Mesenchymal stem cell of the bone marrow (primary cell): ENCODE data around the genes NUP62CL and COL4A6.

GRCh38 chrX:106998968-106999925 is 765 bp downstream of the MORC4 start:
- CAGE, long polyA plus RNA, result no peak

- CAGE, long polyA plus RNA, result no peak
Measured at GRCh38 chrX:107206195-107206821, at the start of gene NUP62CL. Gene NUP62CL, minus strand, starts transcription at chrX:107206433.

- CAGE, long polyA plus RNA, result no peak
Measured at GRCh38 chrX:107328793-107329135, 120.7 kb upstream of the FRMPD3 start.

GRCh38 chrX:107364198-107364748 is 85.2 kb upstream of the FRMPD3 start:
- CAGE, long polyA plus RNA, result no peak

GRCh38 chrX:107628682-107629562 is 612 bp downstream of the PRPS1 start:
- CAGE, long polyA plus RNA, result no peak

GRCh38 chrX:107673041-107673883 is 45.0 kb downstream of the PRPS1 start:
- CAGE, long polyA plus RNA, result no peak

DNA sequence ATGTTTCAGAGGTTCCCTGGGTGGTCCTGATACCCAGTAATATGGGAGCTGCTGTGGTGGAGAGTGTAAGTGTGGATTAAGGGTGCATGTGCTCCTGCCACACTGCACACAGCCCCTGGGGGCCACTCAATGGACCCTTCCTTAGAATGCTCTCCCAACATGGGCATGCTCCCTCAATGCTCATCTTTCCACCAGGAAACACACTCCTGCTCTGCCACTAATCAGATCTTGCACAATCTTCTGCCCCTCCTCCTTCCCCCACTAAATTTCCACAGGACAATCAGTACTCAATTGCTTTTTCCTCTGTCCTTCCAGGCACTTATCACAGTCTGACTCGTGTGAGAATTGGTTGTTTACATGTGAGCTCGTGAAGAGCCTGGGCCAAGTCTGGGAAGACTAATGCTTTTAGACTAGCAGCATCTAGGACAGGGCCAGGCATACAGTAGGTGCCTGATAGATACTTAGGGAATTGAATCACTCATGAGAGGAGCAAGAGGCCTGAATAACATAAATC is 54.8 kb downstream of the PRPS1 start:
- CAGE, long polyA plus RNA, result no peak

- CAGE, long polyA plus RNA, result no peak
Measured at GRCh38 chrX:107710347-107711682, 64.8 kb downstream of the TSC22D3 start.

GRCh38 chrX:107716143-107716642 is 59.4 kb downstream of the TSC22D3 start:
- CAGE, long polyA plus RNA, result no peak

GRCh38 chrX:107729237-107730084 is 46.1 kb downstream of the TSC22D3 start:
- CAGE, long polyA plus RNA, result no peak

DNA sequence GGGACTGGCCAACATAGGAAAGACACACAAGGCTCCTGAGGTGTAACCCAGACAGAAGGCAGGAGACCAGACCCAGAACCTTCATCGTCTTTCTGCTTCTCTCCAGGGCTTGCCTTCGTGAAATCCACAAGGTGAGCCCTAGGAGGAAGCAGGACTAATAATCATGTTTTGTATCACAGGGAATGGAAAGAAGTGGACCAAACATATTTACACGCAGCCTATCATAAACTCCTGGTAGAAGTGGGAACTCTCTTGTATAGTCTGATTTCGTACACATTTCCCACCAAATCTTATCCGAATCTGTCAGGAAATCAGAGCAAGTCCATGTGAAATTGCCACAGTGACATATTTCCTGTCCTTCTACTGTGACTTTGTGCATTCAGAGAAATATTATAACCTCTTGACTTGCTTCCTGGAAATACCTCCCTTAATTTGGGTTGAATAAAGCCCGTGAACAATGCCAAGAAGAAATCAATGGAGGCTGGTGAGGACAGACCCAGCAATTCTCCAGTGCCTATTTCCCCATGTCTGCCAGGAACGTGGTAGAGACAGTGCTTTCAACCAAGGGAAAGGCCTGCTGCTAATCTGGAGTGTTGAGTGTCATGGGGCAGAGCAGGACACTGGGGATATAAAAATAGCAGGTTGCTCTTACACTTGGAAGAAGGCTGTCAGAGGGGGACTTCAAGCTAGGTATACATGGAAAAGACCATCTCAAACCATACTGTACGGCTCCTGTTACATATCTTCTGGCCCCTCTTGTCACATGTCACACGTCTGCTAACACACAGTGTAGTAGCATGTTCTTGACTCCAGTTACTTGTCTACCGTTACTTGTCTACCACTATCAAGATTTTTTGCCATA is 20.0 kb downstream of the TSC22D3 start:
- CAGE, long polyA plus RNA, result no peak

DNA sequence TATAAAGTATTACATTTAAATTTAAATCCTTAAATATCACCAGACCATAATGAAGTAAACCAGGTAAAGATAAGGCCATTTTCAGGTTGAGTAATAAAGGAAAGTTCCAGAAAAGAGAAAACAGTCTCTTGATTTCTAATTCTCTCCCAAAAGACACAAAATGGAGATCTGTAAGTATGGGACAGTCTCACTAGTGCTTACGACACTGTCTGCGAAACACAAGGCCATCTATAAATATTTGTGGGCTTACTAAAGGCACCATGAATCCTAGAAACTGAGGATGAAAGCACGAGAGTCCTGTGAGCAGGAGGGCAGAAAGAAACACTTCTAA is 943 bp downstream of the PSMD10 start:
- CAGE, long polyA plus RNA, result no peak

DNA sequence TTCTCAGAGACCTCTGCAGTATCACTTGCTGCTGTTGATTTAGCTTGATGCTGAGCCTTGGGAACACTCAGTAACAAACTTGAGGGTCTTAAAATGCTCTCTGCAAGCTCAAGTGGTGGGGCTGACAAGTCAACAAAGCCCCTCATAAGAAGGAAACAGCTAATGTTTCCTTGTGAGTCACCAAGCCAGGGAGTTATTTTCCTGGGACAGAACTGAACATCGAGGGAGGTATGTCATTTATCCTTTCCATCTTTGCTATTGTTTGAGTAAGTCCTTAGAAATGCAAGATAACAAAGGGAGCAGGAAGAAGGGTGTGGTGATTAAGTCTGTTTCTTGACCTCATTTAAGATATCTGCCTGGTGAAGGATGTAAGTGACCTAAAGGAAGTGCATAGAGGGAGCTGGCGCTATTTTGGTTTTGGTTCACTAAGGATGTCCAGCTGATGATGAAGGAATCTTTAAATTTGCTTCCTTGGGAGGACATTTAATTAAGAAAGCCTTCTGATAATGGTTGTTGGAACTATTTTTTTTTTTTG is 39.9 kb downstream of the ATG4A start:
- CAGE, long polyA plus RNA, result no peak

DNA sequence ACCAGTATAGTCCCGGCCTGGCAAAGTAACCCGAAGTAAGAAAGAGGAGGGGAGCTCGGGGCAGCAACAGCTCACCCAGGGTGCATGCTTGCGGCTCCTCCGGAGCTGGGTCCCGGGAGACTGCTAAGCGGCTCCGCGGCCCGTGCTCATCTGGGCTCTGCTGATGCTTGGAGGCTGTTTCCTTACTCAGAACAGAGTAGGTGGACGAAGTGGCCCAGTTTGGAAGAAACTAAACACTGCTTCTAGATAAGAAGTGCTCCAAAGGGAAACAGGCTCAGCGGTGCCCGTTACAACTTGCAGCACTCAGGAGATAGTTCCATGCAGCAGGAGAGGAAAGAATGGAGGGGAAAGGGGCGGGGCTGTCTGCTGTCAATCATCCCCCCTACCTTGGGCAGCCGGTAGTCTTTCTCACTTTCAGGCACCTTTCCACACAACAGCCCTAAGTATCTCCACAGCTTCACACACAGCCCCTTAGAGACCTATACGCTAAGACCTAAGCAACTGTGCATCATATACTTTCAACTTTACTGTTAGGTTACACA is at the start of gene COL4A6:
Gene COL4A6, minus strand, starts transcription at position 312 of the 542 bp plus-strand sequence.
- CAGE, long polyA plus RNA, result no peak

- CAGE, long polyA plus RNA, result no peak
Measured at GRCh38 chrX:108625901-108626123, 110.6 kb downstream of the IRS4 start.

DNA sequence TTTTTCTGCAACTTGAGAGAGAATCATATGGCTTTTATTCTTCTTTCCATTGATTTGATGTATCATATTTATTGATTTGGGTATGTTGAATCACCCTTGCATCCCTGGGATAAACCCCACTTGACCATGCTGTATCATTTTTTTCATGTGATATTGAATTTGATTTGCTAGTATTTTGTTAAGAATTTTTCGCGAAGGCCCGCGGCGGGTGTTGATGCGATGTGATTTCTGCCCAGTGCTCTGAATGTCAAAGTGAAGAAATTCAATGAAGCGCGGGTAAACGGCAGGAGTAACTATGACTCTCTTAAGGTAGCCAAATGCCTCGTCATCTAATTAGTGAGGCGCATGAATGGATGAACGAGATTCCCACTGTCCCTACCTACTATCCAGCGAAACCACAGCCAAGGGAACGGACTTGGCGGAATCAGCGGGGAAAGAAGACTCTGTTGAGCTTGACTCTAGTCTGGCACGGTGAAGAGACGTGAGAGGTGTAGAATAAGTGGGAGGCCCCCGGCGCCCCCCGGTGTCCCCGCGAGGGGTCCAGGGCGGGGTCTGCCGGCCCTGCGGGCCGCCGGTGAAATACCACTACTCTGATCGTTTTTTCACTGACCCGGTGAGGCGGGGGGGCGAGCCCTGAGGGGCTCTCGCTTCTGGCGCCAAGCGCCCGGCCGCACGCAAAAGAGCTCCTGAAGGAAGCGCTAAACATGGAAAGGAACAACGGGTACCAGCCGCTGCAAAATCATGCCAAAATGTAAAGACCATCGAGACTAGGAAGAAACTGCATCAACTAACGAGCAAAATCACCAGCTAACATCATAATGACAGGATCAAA is 317.8 kb upstream of the IRS4 start:
- CAGE, long polyA plus RNA, result no peak

DNA sequence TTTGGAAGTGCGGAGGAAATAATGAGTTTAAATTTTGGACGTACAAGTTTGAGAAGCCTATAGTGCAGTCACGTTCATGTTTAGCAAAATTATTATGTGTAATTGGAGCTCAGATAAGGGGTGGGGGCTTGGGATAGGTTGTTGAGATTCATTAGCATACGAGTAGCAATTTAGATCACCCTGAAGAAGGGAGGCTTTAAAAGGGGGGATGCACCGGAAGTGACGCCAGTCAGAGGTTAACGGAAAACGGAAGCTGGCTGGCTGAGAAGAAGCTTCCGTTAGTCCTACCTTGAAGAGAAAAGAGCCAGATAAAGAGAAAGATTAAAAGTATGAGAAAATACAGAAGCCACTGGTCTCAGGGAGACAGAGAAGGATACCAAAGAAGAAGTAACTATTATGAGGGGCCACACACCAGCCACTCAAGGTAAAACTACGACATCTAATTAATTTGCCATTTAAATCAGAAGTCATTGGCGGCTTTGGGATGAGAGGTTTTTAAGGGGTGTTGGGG is 1.0 kb upstream of the NXT2 start:
- CAGE, long polyA plus RNA, result no peak

- CAGE, long polyA plus RNA, result no peak
Measured at GRCh38 chrX:109774574-109775137, 41.6 kb upstream of the ACSL4 start.

DNA sequence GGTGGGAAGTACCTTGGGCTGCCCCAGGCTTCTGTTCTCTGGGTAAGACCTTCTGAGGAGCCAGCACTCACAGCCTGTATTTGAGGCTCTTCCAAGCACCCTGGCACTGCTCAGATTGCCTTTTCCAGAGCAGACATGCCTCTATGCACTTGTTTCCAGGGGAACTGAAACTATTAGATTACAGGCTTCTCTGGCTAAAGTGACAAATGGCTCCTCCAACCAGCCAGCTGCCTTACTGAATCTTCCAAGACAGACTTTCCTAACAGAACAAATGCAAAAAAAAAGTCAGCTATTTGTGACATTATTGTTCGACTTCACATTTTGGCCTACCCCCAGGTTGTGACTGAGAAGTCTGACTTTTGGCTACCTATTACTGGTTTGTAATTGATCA is 111.4 kb upstream of the ACSL4 start:
- CAGE, long polyA plus RNA, result no peak

DNA sequence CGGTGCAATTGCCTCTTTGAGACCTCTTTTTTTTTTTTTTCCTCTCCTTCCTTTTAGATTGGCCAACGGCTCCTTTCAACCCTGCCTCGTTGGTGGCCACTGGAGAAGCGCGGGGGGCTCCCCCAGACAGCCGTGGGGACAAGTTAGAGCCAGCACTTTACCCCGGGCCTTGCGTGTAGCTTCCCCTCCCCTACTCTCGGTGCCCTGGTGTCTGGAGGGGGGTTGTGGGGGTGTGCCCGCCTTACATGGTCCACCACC is 459 bp downstream of the TMEM164 start:
- CAGE, long polyA plus RNA, result no peak